Ureter (tissue), 1 donor: ENCODE data around the gene CWC27.

- PRO-cap: no peak
Measured at GRCh38 chr5:62432058-62432669, 19.6 kb downstream of the IPO11 start.

DNA sequence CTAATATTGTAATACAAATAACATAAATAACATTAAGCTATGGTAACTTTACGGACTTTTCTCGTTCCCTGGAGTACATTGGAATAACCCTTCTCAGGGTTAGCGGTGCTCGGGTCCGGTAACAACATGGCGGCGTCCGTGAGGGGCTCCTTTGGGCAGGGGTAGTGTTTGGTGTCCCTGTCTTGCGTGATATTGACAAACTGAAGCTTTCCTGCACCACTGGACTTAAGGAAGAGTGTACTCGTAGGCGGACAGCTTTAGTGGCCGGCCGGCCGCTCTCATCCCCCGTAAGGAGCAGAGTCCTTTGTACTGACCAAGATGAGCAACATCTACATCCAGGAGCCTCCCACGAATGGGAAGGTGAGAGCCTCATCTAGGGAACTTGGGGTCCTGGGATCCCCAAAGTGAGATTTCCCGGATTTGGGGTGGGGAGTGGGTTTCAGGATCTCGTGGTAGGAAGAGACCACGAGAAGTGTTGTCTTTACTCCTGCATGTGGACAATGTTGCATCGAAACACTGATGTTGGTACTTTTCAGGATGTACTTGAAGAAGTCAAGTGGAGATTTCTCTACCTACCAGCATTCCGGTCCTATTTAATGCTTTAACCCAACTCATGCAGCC is at the start of gene CWC27:
CWC27 (plus strand) TSS at position 102 of the 621 bp plus-strand sequence.
- PRO-cap: bidirectional peak, plus-strand start at position 102 of the sequence, minus-strand start outside the sequence

GRCh38 chr5:64804202-64804401 is 35.4 kb downstream of the CWC27 start:
- PRO-cap: no peak

GRCh38 chr5:66004756-66005827 is 78.7 kb downstream of the ERBIN start:
- PRO-cap: no peak

GRCh38 chr5:66078205-66078988 is 65.7 kb upstream of the SREK1 start:
- PRO-cap: no peak

DNA sequence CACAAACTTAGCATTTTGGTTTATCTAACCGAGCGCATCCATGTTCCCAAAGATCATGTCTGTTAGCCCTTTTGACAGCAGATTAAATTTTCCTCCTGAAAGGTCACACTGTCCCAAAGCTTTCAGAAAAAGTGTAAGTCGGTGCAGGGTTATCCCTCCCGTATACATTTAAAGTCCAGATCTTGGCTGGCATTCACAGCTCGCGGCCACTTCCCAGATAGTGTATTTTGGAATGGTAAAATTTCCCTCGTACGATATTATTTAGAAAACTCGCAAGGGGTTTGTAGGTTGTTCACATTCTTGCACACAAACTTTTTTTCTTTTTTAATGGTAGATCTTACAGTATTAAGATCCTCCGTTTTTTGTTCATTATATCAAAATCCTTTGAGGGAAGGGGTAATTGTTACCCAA is 956 bp downstream of the SREK1 start:
- PRO-cap: no peak

DNA sequence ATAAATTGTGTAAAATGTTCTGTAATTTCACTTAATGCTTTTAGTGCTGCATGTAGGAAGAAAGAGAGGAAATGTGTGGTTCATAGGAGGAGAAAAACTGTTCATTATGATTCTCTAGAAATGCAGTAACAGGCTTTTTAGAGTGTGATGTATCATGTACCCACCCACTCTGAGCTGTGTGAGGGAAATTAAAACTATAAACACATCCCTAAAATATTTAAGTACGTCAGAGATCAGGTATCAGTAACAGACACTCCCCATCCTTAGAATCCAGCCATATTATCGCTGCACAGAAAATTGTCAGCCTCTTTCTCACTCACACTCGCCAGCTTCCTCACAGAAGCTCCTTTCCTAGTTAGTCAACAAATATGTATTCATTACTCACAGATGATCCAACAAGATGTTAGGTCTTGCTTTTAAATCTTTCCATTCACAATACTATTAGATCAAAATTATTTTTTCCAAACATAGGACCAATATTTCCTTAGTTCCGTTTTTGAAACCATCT is 13.7 kb upstream of the MAST4 start:
- PRO-cap: no peak

DNA sequence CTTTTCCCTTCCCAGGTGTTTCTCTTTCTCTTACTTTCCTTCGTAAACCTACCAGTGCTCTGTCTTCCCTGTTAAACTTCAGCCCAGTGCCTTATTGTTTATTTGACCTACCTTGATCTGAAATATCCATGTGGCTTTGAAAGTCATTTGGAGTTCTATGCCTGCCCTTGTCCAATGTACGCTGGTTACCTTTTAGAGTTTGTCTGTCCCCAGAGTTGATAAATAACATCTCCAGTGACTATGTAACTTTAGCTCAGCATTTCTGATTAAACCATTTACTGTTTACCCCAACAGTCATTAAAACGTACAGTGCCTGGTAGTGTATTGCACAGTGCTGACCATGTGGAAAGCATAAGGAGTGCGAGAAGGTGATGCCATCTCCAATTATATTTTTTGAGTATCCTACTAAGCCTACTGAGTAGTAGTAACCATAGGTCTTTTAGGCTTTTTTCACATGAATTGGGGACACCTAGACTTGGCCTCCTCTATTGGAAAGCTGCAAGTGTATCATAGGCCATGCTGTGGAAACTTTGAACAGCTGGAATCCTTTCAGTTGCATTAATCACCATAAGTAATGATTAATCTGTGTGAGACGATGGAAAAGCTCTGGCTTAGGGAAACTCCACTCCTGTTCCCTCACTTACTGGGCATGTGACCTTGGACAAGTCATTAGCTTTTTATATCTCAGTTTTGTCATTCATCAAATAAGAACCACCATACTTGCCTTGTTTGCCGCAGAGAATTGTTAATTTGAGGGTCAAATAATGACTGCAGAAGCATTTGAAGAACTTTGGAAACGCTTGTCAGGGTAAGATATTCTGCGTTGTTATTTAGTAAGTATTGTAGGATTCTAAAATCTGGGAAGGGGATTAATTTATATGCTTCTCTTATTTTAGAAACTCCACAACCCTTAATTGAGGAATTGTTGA is 93.5 kb downstream of the MAST4 start:
- PRO-cap: no peak

DNA sequence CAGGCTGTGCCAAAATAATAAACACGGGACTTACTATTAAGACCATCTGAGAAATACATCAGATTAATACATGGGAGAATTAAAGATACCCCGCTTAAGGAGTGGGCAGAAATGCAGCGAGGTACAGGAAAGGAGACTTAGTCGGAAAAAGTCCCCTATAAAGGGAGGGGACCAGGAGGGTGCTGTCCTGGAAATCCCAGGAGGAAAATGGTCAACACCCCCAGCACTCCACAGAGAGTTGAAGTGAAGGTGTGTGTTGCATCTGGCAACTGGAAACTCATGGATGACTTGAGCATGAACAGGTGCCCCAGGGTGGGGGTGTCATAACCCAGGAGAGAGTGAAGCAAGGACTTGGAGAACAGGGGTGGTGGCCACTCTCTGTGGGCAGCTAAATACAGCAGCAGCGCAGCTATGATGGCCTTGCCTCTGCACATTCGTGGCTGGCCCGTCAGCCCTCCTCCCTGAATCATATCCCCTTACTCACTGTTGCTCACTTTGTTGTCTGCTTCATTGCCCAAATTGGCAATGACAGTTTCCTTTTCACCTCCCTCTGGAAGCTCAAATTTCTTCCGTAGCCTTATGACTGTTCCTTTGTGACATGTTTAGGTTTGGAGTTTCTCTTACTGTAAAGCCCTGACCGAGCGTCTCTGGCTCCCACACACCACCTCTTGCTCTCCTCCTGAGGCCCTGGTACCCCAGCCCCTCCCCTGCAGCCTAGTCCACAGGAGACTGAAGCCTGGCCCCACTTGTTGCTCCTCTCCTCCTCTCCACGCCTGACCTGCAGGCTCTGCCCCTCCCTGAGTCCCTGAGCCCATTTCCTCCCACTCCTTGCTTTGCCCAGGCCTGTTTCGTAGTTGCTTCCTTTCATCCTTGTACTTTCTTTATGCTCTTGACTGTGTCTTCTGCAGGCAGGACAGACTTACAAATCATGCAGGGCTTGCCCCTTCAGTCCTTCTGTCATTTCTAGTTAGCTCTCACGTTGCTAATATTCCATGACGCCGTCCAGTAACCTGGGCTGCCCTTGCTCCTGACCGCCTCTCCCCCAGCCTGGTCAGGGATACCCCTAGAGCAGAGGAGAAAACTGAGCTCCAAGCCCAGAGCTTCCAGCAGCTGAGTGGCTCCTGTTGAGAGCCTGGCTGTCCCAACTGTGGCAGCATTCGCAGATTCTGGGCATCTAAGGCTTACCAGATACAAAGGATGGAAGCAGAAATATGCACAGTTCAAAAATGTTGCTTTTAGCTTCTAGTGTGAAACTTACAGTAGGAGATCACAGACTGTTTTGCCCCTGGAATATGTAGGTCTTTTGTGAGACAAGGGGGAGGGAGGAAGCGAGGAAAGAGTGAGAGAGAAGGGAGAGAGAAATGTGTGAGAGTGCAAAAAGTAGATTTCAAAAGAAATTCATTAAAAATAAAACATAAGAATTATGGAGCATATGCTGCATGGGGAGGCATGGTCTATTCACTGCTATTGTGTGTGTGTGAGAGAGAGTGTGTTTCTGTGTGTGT is 185.5 kb downstream of the CD180 start:
- PRO-cap: no peak

DNA sequence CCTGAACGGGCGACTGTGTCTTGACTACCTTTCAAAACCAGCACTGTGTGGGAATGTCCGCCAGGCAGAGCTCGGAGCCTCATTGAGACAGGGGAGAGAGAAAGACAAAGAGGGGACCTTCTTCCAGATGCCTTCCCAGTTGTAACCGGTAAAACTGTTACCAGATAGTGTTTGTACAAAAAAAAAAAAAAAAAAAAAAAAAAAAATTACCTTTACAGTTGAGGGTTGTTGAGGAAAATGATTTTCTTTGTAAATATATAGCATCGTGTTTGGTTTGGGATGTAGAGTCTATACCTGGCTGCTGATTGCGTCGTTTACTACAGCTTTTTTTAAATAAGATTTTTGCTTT is 29.5 kb downstream of the CD180 start:
- PRO-cap: no peak

- PRO-cap: no peak
Measured at GRCh38 chr5:67257662-67257948, 61.0 kb upstream of the CD180 start.

GRCh38 chr5:67605633-67606107 is 409.1 kb upstream of the CD180 start:
- PRO-cap: no peak

DNA sequence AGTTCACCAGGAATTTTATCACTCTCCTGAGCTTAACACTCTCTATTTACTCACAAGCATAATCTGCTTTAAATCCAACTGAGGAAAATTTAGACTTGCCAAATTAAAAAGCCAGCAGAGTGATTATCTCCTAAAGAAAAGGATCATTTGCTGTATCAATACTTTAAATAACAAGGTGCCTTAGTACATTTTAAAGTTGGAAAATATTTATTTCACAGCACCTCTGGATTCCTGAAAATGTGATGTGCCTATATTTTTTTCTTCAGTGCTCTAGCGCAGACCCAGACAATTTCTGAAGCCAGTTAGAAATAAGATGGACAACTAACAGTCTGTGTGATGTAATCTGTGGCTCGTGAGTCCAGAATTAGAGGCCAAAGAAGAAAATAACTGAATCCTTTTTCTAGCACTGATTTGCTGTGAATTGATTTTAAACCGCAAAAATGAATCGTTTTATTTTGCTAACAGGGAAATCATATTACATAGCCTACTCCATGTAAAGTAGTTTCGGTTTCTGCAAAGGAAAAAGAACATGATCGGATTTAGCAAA is 445.8 kb upstream of the CD180 start:
- PRO-cap: no peak

- PRO-cap: no peak
Measured at GRCh38 chr5:67780134-67780735, 435.3 kb upstream of the PIK3R1 start.

- PRO-cap: no peak
Measured at GRCh38 chr5:67807319-67808190, 408.0 kb upstream of the PIK3R1 start.

- PRO-cap: no peak
Measured at GRCh38 chr5:67986017-67986360, 229.6 kb upstream of the PIK3R1 start.

GRCh38 chr5:68225861-68227083 is 10.7 kb downstream of the PIK3R1 start:
- PRO-cap: no peak

GRCh38 chr5:68268463-68269233 is 53.1 kb downstream of the PIK3R1 start:
- PRO-cap: no peak

- PRO-cap: no peak
Measured at GRCh38 chr5:68273885-68274284, 58.3 kb downstream of the PIK3R1 start.

DNA sequence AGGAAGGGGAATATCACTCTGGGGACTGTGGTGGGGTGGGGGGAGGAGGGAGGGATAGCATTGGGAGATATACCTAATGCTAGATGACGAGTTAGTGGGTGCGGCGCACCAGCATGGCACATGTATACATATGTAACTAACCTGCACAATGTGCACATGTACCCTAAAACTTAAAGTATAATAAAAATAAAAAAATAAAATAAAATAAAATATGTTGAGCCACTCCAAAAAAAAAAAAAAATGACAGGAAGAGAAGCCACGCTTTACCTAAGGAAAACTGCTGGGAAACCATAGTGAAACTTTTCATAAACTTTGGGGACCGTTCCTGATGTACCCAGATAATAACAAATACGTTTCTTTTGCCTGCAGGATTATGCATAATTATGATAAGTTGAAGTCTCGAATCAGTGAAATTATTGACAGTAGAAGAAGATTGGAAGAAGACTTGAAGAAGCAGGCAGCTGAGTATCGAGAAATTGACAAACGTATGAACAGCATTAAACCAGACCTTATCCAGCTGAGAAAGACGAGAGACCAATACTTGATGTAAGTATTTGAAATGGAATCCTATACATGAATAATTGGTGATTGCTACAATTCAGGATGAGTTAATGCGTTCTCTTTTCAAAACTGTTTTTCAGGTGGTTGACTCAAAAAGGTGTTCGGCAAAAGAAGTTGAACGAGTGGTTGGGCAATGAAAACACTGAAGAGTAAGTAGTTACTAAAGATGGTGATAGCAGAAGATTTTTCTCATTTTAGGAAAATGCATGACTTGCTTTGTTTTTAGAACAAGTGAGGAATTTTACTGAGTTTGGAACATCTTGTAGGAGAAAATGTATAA is 79.4 kb downstream of the PIK3R1 start:
- PRO-cap: no peak